NT2/D1 (cell line): Measurements from ENCODE around the gene ERG.

- RRBS, 2 experiments, result 1 to 2% methylated on average over 31 of the region's 72 CpGs
These were observed 989 bp upstream of the DYRK1A start for GRCh38 chr21:37365260-37366308.

GRCh38 chr21:37375705-37376580, 9.4 kb downstream of the DYRK1A start:
- RRBS, 2 experiments, result no CpG with 5 or more reads among the region's 15 CpGs

- RRBS, 2 experiments, result no CpG with 5 or more reads among the region's 1 CpG
These were observed 64.4 kb downstream of the DYRK1A start for GRCh38 chr21:37431018-37431341.

DNA sequence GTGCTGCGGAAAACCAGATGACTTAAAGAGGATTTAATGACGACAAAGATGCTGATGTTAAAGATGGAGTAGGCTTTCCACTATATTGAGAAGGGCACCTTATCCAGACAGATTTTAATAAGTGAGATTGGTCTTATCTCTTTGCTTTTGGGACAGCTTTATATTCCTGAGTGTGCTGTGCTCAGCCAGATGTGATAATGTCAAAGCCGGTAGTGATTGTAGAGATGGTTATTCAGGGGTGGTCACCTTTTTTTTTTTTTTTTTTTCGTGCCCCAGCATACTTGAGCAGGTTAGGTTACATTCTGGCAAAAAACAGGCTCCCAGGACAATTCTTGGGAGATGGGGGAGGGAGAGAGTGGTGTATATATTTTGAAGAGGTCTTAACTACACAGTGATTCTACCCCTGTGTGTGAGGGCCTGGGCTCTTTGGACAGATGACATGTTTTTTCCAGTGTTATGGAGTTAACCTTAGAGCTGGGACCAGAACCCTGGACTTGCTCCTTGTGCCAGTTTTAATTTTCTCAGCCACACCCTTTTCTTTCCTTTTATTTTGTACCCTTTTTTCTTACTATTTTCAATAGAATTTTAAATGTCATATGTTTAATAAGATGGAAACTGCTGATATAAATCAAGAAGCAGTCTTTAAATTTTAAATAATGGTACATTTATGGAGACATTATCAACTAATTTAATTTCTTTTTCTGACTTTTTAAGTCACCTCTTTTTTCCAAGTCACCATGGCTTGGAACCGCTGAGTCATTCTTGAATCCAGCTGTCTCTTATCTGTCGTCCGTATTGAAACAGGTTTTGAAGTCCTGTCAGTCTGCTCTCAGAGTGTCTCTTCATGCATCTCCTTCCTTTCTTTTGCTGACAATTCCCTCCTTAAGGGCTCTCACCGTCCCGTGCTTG, 88.5 kb downstream of the DYRK1A start:
- RRBS, 2 experiments, result no CpG with 5 or more reads among the region's 9 CpGs

DNA sequence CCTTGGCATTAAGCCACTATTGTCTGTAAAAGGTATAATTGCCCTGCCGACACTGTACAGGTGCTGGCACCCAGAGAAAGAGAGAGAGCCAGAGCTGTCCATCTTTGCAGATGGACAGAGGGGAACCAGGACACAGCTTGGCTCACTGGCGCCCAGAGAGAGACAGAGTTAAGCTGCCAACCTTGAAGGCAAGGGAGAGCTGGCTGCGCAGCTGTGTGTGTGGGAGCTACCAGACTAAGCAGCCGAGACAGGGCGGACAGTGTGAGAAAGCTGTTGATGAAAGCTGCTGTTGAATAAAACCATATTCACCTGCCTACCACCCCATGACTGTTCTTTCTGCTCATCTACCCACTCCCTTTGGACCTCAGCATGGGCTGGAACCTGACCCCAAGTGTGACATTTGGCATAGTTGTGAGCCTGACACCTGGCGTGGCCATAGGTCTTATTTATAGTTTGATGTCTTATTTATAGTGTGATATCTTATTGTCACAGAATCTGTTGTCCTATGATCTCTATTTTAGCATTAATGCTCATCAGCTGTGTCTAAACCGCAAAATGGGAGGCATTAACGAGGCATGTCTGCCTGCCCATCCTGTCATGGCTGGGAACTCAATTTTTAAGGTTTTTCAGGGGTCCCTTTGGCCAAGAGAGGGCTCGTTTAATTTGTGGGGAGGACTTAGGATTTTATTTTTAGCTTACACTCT, 200.7 kb downstream of the DYRK1A start:
- RRBS, 2 experiments, result no CpG with 5 or more reads among the region's 9 CpGs

- RRBS, 2 experiments, result no CpG with 5 or more reads among the region's 1 CpG
These were observed 211.4 kb downstream of the KCNJ6 start for GRCh38 chr21:37704965-37705164.

GRCh38 chr21:37865898-37866702, 50.2 kb downstream of the KCNJ6 start:
- RRBS, 2 experiments, result no CpG with 5 or more reads among the region's 6 CpGs

DNA sequence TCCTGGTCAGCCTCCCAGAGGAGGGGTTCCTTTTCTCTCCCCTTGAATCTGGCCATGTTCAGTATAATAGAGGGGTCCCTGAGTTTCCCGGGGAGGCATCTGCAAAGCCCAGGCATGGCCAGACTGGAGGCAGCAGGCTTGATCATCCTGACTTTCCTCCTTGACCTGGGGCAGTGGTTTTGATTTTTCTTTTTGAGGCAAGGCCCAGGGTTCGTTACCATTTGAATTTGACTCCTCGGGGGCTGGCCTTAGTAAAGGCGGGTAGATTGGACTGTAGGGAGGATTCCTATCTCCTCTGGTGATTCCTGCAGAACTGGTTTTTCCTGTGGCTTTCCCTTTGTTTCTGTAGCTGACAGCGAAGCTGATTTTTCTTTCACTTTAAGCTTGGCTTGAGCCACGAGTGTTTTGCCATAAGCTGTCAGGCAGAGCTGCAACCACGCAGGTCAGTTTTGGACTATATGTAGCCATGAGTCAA, 28.8 kb upstream of the KCNJ15 start:
- RRBS, 2 experiments, result no CpG with 5 or more reads among the region's 7 CpGs

GRCh38 chr21:38258646-38259554, 2.1 kb downstream of the KCNJ15 start:
- RRBS, 2 experiments, result no CpG with 5 or more reads among the region's 16 CpGs

DNA sequence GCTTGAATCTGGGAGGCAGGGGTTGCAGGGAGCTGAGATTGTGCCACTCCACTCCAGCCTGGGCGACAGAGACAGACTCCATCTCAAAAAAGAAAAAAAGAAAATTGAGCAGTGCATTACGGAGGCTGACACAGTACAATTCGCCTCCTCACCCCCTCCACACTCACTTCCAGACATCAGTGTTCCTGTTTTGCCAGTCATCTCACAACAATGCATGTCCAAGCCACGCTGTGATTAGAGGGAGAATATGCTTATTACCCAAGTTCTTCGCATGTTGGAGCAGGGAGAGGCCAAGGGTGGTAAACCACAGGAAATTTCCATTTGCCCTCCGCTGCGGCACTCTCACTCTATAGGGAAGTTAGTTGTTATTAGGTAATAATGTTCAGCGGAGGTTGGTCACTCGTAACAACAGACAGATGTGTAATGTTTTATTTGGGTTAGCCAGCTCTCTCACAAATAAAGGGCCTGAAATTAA, 32.9 kb downstream of the KCNJ15 start:
- RRBS, 2 experiments, result no CpG with 5 or more reads among the region's 9 CpGs

DNA sequence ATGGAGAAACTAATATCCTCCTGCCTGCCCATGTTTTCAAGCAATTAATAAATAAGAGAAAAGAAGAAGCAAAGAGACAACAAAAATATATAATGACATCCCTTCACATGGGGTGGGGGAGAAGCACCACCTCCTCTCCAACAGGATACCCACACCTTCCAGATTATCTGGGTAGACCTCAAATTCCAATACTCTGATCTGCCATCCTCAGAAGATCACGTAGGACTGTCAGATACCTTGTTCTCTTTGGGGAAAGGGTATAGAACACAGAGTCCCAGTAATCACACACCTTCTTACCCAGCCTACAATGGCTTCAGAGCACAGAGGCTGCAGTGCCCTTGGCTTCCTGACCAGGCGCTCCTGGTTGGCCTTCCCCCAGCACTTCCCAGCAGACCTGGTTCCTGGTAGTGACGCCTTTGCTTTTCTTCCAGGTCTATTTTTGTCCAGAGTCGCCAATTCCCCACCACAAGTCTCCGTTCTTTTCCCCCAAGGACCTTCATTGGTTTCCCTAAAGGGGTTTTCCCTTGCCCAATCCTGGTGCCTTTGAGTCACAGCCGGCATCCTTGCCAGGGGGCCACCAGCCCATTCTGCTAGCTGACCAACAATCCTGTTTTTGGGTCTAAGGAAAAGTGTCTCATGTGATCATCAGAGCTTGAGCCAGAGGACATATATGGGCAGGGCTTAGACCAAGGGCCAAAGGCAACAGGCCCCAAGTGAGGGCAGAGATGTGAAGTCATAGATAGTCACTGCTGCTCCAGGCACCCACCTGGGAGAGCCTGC, 84.7 kb downstream of the KCNJ15 start:
- RRBS, 2 experiments, result no CpG with 5 or more reads among the region's 6 CpGs

- RRBS, 2 experiments, result no CpG with 5 or more reads among the region's 12 CpGs
These were observed 95.1 kb downstream of the KCNJ15 start for GRCh38 chr21:38351581-38352646.

DNA sequence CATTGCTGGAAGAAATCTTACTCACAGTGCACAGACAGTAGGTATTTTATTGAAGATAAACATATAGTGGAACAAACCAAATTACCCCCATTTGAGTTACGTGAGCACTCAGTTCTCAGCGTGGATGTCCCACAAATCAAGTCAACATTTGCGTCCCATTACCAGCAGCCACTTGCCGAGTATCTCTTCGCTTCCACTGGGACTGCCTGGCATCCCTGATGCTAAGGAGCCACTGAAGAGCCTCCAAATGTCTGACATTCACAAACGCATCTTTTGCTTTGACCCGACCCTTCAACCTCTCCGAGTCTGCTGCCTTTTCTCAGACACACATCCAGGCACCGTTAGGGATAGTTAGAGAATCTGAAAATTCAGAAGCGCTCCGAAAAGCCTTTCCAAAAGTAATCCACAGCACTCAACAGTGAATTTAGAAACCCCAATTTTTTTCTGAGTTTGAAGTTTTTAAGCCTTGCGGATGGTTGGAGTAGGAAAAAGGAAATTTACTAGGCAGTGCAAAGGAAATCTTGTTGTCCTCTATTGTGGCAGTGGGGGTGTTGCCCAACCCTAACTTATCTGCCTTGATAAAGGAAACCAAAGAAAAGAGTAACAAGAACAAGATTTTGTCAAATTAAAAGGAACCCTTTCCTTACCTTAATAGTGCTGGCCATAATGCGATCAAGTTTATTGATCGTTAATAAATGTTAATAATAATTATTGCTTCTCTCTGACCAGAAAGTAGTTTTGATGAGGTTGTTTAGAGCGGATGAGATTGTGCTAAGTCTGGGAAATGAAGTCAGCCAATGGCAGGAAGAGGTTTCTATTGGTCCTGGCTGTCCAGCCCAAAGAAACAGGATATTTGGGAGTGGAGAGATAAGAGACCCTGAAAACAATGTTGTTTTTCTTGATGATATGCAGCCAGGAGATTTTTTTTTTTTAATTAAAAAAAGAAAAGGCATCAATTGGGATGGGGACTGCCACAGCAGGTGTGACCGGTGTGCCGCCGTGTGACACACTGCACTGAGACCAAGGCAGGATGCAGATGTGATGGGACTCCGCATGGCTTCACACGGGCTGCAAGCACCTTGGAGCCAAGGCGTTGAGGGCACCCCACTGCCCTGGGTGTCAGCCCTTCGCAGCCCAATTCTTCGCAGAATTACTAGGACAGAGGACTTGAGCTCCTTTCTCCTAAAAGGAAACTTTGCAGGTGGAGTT, at the start of gene ERG:
TSS of gene ERG (minus strand) at position 762 of the 1,209 bp plus-strand sequence.
- RRBS, 2 experiments, result no CpG with 5 or more reads among the region's 23 CpGs

GRCh38 chr21:38661242-38661594, 144.5 kb upstream of the ETS2 start:
- RRBS, 2 experiments, result no CpG with 5 or more reads among the region's 37 CpGs

DNA sequence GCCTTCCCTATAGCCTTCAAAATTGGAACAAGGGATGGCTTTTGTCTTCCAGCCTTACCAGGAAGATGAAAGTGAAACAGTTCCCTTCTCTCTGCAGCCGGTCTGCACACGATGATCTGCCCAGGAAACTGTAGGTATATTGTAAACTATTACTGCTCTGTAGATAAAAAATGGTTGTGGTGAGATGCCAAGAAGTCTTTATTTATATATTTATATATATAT, 65.6 kb upstream of the ETS2 start:
- RRBS, 2 experiments, result no CpG with 5 or more reads among the region's 2 CpGs

DNA sequence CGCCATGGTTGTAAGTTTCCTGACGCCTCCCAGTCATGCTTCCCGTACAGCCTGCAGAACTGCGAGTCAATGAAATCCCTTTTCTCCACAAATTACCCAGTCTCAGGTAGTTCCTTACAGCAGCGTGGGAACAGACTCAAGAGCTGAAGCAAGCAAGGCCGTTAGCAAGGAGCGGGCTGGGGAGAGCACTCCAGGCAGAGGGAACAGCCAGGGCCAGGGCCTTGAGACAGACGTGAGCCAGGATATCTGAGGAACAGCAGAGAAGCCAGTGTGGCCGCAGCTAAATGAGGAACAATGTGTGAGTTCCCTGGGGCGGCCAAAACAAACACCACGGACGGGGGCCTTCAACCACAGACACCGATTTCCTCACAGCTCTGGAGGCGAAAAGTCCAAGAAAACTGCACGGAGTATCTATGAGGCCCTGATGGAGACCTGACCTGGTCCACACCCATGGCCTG, 54.1 kb upstream of the ETS2 start:
- RRBS, 2 experiments, result no CpG with 5 or more reads among the region's 15 CpGs

DNA sequence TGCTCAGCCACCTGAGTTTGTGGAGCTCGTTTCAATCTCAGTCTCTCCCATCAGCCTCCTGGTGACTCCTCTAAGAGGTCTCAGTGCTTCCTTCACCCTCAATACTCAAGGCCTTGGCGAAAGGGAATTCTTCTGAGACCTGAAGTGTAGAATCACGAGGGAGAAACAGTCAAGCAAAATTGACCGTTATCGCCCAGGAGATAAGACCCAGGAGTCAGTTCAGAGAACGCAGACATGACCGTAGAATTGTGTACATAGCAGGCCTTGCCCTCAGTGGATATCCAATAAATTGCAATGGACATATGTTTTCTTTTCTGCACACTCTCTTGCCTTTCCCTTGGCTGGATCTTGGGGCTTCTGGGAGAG, 15.7 kb upstream of the ETS2 start:
- RRBS, 2 experiments, result no CpG with 5 or more reads among the region's 7 CpGs

DNA sequence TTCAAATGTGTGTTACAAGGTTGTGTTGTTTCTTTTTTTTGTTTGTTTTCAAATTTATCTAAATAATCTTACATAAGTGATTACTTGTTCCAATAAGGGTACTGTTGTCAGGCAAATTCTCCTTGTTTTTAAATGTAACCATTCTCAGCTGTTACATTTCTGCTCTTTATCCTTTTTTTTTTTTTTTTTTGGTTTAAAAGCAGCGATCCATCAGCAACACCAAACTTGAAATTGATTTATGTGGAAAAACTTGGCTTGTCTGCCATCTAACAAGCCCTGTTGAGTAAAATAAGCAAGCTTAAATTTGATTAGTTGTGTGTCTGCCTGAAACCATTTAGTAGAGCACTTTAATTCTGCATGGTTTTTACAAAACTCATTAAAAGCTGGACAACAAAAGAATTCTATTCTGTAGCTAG, 1.5 kb downstream of the ETS2 start:
- RRBS, 2 experiments, result no CpG with 5 or more reads among the region's 1 CpG

GRCh38 chr21:38809093-38809920, 3.6 kb downstream of the ETS2 start:
- RRBS, 2 experiments, result no CpG with 5 or more reads among the region's 4 CpGs

DNA sequence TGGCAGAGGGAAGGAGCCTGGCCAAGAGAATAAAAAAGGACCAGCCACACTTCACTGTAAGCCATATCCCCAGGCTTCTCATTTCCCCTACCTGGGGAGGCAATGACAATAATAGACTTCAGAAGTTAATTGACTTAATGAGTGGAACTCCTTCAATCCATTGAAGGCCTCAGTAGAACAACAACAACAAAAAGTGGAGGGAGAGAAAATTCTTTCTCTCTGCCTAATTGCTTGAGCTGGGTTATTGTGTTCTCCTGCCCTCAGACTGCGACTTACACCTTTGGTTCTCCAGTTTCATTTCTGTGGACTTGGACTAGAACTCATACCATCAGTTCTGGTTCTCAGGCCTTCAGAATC, 98.9 kb downstream of the ETS2 start:
- RRBS, 2 experiments, result no CpG with 5 or more reads among the region's 1 CpG